ENCODE measurements around the genes USP26, PABIR3, CT55 and HTATSF1.

GRCh38 chrX:132025160-132025532 is 2.0 kb downstream of the STK26 start:
- PRO-cap, 7 experiments: no peak in any of the 7 experiments

DNA sequence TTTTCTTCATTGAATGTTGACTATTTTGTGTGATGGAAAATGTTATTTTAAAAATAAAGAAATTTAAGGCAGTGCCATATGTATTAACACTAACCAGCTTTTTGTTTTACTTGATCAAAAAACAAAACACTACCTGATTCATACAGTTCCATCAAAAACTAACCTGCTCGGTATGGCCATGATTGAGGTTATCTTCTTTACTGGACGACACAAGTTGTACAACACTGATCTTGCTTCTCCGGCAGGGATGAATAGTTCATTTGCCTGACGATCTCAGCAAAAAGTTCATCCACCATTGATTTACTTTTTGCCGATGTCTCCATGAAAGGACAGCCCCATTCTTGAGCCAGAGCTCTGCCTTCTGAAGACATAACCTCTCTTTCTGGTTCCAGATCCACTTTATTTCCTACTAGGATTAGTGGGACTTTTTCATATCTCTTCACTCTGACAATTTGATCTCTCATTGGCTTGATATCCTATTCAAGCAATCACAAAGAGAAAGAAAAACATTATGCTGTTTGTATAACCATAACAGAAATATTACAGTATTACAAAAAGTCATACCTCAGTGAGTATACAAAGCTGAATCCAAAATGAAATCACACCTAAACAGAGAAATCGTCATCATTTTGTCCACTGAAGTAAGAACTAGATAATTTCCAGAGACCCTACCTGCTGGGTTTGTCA is 5.1 kb downstream of the RAP2C start:
- PRO-cap, 7 experiments: no peak in any of the 7 experiments

DNA sequence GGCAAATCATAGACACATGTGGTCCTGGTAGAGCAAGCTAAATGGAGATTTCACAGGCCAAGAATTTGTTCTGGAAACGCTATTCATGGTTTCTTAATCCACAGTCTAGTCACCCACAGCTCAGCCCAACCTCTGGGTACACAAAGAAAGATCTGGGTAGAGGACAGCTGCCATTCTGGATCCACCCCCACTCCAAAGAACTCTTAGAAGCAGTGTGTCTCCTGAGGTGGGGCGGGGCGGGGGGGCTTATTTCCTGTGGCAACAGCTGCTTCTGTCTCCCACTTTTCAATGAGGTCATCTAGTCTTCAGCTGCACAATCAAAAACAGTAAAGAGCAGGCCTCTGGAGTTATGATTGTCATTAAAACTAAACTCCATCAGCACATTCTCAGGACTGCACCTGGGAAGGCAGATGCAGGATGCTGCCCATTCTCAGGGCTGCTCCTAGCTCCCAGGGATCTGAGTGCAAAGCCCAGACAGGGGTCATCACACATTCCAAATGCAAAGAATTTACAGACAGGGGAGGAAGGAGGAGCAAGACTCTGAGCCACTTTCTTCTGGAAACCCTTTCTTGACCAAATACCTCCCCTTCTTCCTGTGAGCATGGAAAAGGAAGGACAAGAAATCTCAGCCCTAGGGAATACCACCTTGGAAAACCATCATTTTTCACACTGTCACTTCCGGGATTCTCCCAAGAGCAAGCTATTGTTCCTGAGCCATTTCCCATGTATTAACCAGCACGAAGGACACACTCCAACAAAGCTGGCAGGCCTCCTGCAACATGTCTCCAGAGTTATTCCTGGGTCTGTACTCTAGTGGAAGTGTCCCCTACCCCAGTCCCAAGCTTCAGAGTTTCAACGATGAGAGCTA is 207.2 kb downstream of the HS6ST2 start:
- PRO-cap, 7 experiments: no peak in any of the 7 experiments

DNA sequence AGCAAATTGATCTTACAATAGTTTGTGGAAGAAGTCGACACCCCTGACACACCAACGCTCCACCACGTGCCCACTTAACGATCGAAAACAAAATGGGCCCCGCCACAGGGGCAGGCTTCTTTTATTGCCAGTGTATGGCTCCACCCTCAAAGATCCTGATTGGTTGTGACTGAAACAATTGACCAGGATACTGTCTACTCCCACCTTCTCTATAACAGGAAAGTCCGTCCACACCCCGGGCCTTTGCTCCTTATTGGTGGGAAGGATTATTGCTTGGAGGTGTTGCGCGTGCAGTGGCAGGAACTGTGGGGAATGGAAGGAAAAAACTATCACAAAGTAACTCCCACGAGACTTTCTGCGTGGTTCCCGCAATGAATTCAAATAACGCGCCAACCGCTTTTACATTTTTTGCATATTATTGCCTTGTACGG is at the start of gene USP26:
Gene USP26, minus strand, starts transcription at position 96 of the 431 bp plus-strand sequence.
- PRO-cap, 7 experiments: no peak in any of the 7 experiments

GRCh38 chrX:134172332-134173071 is 64.5 kb upstream of the CCDC160 start:
- PRO-cap, 7 experiments: no peak in any of the 7 experiments

GRCh38 chrX:134544209-134545319 is 84.6 kb downstream of the HPRT1 start:
- PRO-cap, 7 experiments: no peak in any of the 7 experiments

DNA sequence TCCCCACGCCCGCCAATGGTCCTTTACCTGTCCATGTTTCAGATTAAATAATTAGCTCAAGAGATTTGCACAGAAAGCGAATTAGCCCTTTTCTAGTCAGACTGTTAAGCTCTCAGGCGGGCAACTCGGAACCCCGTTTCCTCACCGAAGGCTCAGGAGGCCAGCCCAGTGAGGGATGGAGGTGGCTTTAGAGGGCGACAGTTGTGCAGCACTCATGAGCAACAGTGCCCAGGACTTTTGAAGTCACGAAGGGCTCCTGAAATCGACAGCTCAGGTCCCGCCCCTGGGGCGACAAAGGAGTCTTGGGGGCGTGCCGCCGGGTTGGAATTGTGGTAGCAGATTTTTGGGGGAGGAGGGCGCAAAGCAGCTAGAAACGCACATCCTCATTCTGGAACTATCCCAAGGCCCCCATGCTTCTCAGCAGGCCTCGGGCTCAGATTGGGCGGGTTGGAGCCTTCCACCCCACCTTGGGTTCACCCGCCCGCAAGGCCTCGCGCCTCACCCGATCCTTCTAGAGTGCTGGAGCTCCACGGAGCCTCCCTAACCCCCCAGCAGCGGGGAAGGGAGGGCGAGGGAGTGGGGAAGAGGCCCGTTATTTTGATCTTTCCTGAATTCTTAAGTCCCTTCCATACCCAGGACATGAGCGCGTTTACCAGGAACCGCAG is 85.5 kb downstream of the HPRT1 start:
- PRO-cap, 7 experiments: no peak in any of the 7 experiments

GRCh38 chrX:134603872-134604367 is 54.4 kb downstream of the PLAC1 start:
- PRO-cap, 7 experiments: no peak in any of the 7 experiments

DNA sequence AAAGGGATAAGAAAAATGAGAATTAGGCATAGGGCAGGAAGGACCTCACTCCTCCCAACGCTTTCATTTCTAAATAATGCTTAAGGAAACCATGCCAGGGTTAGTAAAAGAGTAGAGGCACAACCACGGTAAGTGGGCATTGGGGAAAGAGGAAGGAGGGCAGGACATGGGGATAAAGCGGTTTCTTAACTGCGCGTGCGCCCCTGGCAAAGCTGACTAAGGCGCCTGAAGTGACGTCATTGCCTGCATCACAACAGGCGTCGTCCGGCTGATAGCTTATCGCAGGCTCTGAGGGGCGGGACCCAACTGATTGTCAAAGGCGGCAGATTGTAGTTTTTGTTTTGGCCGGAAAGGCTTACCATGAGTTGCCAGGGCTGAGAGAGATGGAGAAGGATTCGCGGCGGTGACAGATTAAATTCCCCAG is at the start of gene PABIR3:
Gene PABIR3, plus strand, starts transcription at position 339 of the 424 bp plus-strand sequence.
- PRO-cap, 7 experiments: peak in 7 of 7 experiments; most common plus-strand start position 339 of the sequence (in 7); most common minus-strand start position 191 of the sequence (in 5)

GRCh38 chrX:134995922-134996530 is 5.2 kb downstream of the SMIM10 start:
- PRO-cap, 7 experiments: no peak in any of the 7 experiments

GRCh38 chrX:135171003-135171703 is at the start of gene CT55:
Gene CT55 (minus strand): TSS chrX:135171398.
- PRO-cap, 7 experiments: no peak in any of the 7 experiments

DNA sequence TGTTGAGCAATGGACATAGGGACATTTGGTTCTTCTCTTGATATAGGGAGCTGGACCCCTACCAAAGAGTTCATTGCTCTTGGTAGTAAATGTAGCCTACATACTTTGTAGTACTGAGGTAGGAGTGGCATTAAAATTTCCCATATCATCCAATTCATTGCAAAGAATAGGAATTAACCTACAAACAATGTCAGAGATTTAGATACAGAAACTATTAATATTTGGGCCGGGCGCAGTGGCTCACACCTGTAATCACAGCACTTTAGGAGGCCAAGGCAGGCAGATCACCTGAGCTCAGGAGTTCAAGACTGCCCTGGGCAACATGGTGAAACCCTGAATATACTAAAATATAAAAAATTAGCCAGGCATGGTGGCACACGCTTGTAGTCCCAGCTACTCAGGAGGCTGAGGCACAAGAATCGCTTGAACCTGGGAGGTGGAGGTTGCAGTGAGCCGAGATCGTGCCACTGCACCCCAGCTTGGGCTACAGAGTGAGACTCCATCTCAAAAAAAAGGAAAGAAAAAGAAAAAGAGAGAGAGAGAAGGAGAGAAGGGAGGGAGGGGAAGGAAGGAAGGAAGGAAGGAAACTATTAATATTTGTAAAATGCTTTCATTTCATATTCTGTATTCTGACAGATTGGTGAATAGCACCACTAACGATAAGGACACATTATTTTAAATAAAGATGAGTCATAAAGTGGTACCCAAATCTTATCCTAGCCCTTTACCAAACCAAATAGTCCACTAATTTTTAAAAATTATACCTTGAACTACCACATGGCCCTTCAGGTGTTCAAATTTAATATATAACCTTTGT is 21.7 kb downstream of the INTS6L start:
- PRO-cap, 7 experiments: no peak in any of the 7 experiments

- PRO-cap, 7 experiments: no peak in any of the 7 experiments
These were observed 61.5 kb downstream of the SLC9A6 start for GRCh38 chrX:136046642-136047251.

DNA sequence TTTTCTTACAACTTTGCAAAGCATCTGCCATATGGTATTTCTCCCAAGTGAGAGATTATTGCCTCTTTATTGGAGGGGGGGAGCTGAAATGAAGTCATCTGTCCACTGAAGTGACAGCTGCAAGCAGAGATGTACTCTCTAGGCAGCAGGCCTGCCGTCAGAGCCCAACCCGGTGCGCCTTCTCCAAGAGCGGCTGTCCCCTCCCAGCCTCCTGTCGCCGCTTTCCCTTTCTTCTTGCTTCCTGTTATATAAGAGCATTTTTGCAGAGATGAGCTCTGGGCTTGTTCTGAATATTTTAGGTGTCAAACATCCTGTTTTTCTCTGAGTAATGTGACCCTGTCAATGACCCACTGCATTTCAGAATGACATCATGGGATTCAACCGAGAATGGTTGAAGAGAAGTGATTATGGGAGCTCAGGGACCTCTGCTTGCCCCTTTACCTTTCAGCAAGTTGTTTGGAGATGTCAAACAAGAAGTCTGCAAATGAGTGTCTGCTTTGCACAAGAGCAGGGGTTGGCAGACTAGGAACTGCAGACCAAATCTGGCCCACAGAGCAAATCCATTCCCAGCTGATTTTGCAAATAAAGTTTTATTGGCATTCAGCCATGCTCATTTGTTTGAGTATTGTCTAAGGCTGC is 79.9 kb downstream of the SLC9A6 start:
- PRO-cap, 7 experiments: peak in 6 of 7 experiments; most common plus-strand start position 371 of the sequence (in 2); most common minus-strand start position 224 of the sequence (in 4)

GRCh38 chrX:136146617-136147454 is 50.0 kb upstream of the FHL1 start:
- PRO-cap, 7 experiments: peak in 7 of 7 experiments; most common plus-strand start chrX:136146765 (in 4); most common minus-strand start chrX:136147333 (in 5)

- PRO-cap, 7 experiments: peak in 7 of 7 experiments; most common plus-strand start chrX:136496932 (in 7); most common minus-strand start chrX:136496811 (in 6)
These were observed at the start of gene HTATSF1 for GRCh38 chrX:136496683-136497716. Gene HTATSF1 (plus strand): TSS chrX:136497592.

DNA sequence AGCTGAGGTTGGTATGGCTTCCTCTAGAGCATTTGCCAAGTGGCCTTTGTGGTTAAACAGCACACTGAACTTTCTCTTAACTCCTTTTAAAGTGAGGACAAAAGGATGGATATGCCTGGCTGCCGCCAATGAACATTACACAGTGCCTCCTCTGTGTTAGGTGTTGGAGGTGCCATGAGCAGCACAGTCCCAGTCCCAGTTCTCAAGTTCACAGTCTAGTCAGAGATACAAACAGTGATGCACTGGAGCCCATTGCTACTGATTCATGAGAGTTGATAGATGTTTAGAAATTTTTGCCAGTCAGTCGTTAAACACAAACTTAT is 54.5 kb downstream of the VGLL1 start:
- PRO-cap, 7 experiments: peak in 7 of 7 experiments; most common plus-strand start position 138 of the sequence (in 7)

DNA sequence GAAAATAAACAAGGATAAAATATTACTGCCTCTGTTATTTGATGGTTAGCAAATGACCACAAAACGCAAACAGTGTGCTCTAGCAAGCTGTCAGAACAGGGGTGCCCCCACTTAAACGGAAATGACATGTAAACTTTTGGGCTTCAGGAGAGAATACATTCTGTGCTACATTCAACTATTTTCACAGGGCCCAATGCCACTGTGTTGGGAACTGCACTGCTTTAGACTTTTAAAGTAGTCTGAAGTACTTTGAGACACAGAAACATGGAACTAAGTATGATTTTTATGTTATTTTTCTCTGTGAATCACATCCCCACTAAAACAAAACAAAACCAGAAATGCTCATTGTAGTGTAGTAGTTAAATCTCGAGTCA is 14.2 kb downstream of the CD40LG start:
- PRO-cap, 7 experiments: peak in 1 of 7 experiments; most common plus-strand start position 170 of the sequence (in 1)

DNA sequence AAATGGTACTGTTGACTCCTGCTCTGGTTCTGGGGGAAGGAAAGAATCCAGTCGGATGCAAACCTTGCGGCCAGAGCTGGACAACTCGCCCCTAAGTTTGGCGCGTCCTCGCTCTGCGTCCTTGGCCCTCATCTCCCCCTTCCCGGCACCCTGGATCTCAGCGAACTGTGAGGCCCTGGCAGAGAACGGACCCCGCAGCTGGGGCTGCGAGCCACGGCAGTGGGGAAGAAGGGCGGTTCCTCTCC is 14.0 kb downstream of the ARHGEF6 start:
- PRO-cap, 7 experiments: no peak in any of the 7 experiments

GRCh38 chrX:136857876-136858585 is 22.5 kb downstream of the RBMX start:
- PRO-cap, 7 experiments: peak in 1 of 7 experiments; most common minus-strand start chrX:136858022 (in 1)

All from T-cell (primary cell).